ENCODE data around the gene DLG5.

DNA sequence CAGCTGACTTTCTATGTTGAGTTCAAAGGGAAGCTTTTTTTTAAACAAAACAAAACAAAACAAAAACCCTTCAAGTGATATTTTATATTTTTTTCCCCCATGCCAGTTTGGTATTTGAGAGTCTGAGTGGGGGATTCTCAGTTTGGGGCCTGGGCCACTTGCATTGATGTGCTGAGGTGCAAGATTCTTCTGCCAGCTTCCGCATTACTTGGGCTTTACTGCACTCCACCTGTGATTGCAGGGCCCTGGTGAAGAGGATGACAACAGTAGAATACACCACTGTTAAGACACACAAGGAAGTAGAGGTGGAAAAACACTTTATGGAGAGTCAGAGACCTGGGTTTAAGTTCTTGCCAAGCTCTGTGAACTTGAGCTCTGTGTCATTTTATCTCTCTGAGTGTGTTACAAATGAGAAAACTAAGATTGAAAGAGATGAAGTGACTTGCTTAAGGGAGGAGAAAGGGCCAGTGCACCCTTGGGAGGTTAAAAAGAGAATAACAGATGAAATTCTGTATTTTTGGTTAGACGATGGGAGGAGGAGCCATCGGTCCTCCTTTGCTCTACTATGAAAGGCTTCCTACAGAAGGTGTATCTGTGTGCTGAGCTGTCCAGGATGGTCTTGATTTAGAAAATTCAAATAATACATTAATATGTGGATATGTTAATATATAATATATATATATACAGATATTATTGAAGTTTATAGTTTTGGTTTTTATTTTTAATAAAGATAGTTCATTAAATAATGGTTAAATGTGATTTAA lies 209.5 kb downstream of the LRMDA start:
- PRO-cap: no peak

DNA sequence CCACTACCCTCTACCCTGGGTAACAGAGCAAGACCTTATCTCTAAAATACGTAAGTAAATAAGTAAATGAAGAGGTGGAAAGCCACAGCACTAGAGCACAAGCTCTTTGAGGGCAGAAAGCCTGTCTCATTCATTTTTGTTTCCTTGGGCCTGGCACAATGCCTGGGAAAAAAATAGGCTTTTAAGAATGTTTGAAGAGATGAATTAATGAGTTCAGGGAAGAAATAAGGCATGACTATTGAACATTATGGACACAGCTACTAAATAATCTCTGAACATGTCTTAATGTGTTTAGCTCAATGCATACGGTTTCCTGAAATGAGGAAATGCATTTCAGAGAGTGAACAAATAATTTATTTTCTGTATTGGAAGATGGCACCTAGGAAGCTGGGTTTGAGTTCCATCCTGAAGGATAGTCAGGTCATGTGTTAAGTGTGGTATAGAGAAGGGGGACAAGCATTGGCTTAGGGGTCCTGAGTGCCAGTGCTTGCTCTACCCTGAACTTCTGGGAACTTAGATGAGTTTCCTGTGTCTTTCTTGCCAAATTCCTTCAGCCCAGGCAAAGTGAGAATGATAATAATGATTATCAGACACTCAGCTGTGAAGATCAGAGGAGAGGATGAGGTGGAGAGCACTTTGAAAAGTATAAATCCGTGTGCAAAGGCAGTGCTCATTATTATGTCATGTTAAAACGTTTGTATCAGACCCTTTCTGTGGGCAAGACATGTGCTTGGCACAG lies 411.7 kb downstream of the LRMDA start:
- PRO-cap: no peak

DNA sequence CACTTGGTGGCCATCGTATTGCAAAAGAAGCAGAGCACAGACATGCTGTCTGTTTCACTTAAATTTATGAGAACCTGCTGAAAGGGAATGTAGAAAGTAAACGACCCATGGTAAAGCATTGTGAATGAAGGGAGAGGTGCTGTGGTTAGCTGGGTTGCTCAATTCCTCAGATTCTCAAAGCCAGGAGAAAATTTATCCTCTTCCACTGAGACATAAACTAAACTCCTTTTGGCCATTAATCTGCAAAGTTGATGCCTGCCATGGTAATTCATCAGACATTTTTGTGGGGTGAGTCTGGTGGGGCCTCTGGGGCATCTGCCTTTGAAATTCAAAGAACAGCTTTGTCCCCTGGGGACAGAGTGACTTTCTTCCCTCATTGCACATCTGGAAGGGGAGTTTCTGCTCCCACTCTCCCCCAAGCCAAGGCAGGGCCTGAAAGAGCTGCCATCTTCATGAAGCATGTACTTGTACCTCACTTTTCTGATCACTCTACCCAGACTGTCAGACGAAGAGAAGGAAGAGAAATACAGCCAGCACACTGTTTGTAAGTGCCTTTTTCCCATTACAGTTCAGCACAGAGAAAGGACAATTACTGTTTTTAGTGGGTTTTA lies 951.1 kb downstream of the LRMDA start:
- PRO-cap: no peak

GRCh38 chr10:76936855-76937325 lies 700.7 kb downstream of the KCNMA1 start:
- PRO-cap: no peak

GRCh38 chr10:77163877-77164586 lies 473.6 kb downstream of the KCNMA1 start:
- PRO-cap: no peak

DNA sequence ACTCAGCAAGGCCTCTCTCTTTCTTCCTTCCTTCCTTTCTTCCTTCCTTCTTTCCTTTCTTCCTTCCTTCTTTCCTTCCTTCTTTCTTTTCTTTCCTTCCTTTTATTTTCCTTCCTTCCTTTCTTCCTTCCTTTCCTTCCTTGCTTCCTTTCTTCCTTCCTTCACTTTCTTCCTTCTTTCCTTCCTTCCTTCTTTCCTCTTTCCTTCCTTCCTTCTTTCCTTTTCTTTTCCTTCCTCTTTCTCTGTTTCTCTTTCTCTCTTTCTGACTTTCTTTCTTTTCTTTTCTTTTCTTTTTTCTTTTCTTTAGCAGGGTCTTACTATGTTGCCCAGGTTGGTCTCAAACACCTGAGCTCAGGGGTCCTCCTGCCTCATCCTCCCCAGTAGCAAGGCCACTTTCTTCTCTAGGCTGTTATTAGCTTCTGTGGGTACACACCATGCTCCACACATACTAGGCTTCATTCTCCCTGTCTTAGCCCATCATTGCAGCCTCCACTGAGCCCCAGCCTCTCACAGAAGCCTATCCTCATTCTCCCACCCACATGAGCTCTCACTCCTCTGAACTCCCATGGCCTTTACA lies 460.3 kb downstream of the KCNMA1 start:
- PRO-cap: no peak

GRCh38 chr10:77417783-77418607 lies 219.6 kb downstream of the KCNMA1 start:
- PRO-cap: no peak

- PRO-cap: unidirectional peak, minus-strand start at chr10:77594225
Measured at GRCh38 chr10:77593762-77595107, 43.4 kb downstream of the KCNMA1 start.

DNA sequence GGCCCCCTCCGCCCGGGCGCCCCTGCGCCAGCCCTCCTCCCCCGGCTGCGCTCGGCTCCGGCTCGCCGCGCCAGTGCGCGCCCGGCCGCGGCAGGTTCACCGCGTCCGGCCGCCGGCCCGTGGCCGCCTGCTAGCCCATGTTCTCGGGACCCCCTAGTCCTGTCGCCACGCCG lies 451 bp upstream of the KCNMA1 start:
- PRO-cap: no peak

DNA sequence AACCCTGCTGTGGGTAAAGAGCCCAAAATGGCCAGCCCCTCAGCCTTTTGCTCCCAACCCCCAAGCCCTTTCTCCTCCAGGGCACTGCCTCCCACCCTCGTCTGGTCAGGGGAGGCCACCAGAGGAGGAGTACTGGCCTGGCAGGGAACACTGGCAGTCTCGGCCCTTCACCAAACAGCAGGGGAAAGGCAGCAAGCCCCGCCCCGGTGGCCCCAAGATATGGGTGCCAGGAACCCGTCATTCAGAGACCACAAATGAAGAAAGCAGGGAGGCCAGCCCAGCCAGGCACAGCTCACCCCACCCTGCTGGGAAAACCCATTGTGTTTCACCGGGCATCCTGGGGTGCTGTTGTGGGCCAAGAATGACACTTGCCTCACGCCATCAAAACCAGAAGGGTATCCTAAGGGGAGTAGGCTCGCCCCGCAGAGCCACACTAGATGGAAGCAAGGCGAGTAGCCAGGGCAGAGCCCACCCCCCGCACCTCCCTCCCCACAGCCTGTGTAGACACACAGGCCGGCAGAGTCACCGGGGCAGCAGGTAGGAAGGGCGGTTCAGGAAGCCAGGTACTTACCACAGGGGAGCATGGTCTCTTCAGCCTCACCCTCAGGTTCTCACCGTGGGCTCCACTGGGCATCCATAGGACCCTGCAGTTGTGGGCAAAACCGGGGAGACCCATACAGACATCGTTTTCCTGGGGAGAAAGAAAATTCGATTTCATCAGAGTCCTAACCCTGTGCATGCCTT lies 72.5 kb upstream of the KCNMA1 start:
- PRO-cap: no peak

DNA sequence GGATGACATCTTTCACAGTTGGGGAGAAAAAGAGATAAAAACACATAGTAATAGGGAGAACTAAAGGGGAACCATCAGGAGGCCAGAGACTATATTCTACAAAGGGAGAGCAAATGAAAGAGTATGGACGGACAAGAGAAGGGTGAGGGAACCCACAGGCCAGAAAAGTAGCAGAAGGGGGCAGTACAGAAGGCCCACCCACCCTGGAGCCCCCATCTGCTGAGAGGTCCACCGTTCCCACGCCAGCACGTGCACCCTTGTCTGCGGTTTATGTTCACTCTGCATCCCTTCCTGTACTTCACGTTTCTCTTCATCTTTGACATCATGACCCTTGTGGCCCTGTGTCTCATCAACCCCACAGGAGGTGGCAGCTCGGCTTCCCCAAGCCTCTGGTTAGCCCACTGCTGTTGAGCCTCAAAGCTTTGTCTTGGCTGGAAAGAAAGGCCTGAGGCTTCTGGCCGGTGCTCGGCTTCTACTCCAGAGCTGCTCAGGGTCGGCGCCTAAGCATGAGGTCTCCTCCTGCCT lies 138.1 kb downstream of the DLG5 start:
- PRO-cap: no peak

GRCh38 chr10:77853138-77853712 lies 73.3 kb downstream of the DLG5 start:
- PRO-cap: no peak

GRCh38 chr10:77901719-77902592 lies 24.6 kb downstream of the DLG5 start:
- PRO-cap: no peak

DNA sequence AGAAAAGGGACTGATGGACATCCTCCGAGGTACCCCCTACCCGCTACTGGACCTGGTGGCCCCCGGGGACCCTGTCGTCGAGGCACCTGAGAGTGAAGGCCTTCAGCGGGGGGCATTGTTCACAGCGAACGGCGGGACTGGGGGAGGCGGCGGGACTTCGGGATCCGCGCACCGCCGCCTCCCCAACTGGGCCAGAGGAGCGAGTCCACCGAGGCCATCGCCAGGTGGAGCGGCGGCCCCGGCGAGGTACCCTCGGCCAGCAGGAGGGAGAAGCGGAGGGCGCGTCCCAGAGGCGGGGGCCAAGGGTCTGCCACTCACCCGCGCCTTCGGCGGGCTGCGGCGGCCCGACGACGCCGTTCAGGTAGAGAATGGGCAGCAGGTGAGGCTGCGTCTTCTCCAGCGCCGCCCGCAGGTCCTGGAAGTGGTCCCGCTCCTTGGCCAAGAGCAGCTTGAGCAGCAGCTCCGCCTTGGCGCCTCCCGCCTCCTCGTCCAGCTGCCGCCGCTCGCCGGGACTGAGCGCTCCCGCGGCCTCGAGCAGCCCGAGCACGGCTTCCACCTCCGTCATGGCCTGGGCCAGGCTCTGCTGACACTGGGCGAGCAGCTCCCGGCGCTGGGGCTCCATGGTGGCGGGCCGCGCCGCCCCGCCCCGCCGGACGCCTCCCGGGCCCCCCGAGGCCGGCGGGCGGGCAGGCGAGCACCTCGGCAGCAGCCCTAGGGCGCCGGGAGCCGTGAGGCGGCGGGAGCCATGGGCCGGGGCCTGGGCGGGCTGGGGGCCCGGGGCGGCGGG lies 463 bp downstream of the DLG5 start:
- PRO-cap: bidirectional peak, plus-strand start at position 714 of the sequence, minus-strand start at position 417 of the sequence

DNA sequence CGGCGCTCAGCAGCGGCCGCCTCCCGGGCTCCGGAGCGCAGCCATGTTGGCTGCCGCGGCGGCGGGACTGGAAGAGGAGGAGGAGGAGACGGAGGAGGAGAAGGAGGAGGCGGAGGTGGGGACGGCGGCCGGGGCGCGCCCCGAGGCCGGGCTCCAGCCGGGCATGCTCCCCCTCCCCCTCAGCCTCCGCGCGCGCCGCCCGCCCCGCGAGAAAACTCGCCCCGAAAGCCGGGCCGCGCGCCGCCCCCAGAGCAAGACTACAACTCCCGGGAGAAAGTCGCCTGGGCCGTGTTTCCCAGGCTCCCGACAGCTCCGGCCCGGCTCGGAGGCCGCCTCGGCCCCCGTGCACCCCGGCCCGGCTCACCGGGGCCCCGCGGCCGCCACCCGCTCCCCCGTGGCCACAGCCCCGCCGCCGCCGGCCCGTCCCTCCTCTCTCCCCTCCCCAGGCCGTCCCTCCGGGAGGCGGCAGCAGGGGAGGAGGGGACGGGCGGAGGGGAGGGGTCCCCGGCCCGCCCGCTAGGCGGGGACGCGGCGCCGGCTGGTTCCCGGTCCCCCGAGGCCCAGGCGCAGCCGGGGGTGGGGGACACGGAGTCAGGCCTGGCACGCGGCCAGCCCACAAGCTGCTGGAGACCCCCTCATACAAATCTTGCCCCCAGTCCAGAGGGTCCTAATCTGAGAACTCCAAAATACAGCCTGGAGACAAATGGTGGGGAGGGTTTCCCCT lies at the start of gene DLG5:
Gene DLG5 (minus strand): TSS at position 70 of the 724 bp plus-strand sequence.
- PRO-cap: bidirectional peak, plus-strand start at position 221 of the sequence, minus-strand start at position 69 of the sequence; unidirectional peak, minus-strand start at position 435 of the sequence

GRCh38 chr10:78331847-78332392 lies 298.3 kb downstream of the RPS24 start:
- PRO-cap: no peak

GRCh38 chr10:78552103-78552585 lies 516.6 kb upstream of the ZMIZ1 start:
- PRO-cap: no peak

DNA sequence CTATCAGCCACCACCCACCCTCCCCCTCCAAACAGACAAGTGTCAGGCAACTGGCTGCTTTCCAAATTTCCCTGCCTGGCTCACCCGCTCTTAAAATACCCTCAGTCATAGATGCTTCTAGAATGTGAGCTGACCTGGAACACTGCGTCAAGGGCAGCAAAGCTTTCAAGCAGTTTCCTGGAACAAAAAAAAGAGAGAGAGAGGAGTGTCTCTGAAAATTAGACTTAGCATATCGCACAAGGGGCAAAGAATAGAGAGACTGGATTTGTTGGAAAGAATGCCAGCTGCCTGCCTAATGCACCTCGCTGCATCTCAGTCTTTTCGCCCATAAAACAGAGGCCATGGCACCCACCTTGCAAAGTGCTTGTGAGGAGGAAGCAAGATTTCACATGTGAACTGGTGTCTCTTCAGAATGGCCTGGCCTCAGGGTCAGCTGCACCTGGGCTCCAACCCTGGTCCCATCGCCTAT lies 340.9 kb upstream of the ZMIZ1 start:
- PRO-cap: no peak

GRCh38 chr10:78745486-78745834 lies 323.3 kb upstream of the ZMIZ1 start:
- PRO-cap: no peak

DNA sequence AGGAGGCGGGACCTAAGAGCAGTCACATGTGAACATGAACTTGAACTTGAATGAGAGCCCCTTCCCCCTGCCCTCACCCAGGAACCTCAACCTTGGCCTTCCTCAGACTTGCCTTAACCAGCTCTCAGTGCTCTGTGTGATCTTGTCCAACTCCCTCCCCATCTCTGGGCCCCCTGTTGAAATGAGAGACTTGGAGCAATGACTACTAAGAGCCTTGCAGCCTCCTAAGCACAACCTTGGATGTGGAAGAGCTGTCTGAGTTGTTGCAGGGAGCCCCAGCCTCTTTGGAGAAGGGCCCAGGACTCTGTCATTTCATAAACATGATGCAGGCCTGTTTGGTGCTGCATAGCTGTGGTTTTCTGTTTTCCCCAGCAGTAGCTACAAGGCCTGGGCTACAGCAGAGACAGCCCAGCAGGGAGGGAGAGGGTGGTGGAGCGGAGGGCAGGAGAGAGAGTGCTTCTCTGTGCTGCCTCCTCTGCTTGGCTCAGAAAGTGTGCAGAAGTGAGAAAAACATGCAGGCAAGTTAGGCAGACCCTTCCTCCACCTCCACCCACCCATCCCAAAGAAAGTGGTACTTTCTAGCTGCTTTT lies 123.9 kb upstream of the ZMIZ1 start:
- PRO-cap: no peak